Paraaortic lymph node (tissue), 1 donor: Measurements from ENCODE around the genes KCNA10 and CD53.

DNA sequence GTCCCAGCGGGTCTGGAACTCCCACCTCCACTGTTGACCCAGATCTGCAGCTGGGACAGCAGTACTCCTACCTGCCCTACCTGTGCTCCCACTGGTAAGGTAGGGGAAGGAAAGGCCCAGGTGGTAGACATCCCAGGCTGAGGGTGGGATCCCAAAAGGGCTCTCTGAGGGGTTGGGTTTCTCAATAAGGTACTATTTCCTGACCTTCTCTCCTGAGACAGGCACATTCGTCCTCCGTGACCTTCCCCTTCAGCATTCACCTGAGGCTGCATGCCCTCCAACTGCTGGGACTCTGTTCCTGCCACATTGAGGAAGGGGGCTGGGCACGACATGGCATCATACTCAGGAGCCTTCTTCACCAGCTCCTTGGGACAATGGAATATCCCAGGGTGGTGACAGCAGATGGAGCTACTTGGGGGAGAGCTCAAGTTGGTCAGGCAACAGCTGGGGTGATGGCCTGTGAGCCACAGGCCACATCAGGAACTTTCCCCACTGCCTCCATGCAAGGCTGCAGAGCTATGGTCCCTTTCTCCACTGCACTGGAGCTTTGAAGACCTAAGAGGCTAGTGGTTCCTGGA lies 22.0 kb downstream of the KCNC4 start:
- PRO-cap, result no peak

GRCh38 chr1:110338138-110338895 lies 860 bp upstream of the RBM15 start:
- PRO-cap, result bidirectional peak, plus-strand start at chr1:110338316, minus-strand start at chr1:110338241; bidirectional peak, plus-strand start at chr1:110338552, minus-strand start at chr1:110338467; bidirectional peak, plus-strand start at chr1:110338967, minus-strand start at chr1:110338799

DNA sequence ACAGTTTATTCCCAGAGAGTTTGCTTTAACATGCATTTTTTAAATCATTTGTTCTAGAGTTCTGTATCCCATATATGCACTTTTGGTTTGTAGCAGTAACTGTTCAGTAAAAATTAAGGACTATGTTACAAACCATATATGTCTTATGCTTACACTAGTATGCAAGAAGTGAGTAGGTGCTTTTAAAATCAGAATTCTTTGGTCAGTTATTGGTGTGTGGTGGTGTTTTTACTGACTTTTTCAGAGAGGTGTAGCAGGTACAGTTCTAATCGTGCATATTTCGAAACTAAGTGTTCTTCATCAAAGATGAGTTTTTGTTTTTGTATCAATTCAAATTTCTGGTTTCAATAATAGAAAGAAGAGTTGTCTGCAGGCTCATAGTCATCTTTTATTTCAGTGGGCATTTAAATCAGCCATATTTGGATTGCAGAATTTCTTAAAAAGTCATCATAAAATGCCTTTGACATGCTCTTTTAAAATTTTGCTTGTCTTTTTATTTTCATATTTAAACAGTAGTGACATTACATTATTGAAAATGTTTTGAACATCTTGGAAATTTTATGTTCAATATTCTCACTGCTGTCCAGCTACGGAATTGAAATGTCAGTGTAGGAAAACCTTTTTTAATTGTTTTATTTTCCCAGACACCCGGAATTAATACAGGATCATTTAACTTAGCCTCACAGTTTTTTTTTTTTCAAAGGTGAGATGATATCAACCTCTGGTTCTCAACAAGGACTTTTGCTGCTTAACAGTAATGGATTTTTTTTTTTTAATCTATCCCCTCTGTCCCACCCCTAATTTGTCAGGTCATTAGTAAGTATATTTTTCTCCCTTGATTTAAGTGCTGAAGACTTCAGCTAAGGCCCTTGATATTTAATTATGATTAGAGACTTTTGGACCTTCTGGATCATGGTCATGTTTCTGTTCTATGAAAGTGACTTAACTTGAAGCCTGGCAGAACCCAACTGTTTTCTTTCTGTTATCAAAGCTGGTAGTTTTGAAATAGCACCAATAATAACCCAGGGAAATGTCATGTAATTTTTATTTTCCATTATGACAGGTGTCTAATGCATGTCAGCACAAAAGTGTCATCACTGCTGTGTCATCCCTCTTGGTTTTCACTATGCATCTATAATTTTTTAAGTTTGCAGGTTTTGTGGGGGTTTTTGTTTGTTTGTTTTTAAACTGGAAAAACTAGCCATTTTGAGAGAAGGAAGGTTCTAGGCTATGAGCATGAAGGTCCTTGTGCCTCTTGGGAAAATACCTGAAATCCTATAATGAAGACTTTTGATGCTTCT lies 4.1 kb downstream of the RBM15 start:
- PRO-cap, result no peak

GRCh38 chr1:110389858-110390583 lies 805 bp downstream of the SLC16A4 start:
- PRO-cap, result bidirectional peak, plus-strand start at chr1:110390244, minus-strand start at chr1:110390214

- PRO-cap, result no peak
These were observed at the start of gene KCNA10 for GRCh38 chr1:110519093-110519338. Gene KCNA10 (minus strand): TSS chr1:110519175.

GRCh38 chr1:110636002-110636508 lies 29.9 kb upstream of the KCNA2 start:
- PRO-cap, result unidirectional peak, minus-strand start at chr1:110636319

GRCh38 chr1:110645970-110646176 lies 28.9 kb downstream of the KCNA3 start:
- PRO-cap, result unidirectional peak, minus-strand start at chr1:110646088

GRCh38 chr1:110671173-110671735 lies 3.5 kb downstream of the KCNA3 start:
- PRO-cap, result unidirectional peak, minus-strand start at chr1:110671494

- PRO-cap, result bidirectional peak, plus-strand start at chr1:110672864, minus-strand start at chr1:110672751
These were observed 1.8 kb downstream of the KCNA3 start for GRCh38 chr1:110672595-110673641.

DNA sequence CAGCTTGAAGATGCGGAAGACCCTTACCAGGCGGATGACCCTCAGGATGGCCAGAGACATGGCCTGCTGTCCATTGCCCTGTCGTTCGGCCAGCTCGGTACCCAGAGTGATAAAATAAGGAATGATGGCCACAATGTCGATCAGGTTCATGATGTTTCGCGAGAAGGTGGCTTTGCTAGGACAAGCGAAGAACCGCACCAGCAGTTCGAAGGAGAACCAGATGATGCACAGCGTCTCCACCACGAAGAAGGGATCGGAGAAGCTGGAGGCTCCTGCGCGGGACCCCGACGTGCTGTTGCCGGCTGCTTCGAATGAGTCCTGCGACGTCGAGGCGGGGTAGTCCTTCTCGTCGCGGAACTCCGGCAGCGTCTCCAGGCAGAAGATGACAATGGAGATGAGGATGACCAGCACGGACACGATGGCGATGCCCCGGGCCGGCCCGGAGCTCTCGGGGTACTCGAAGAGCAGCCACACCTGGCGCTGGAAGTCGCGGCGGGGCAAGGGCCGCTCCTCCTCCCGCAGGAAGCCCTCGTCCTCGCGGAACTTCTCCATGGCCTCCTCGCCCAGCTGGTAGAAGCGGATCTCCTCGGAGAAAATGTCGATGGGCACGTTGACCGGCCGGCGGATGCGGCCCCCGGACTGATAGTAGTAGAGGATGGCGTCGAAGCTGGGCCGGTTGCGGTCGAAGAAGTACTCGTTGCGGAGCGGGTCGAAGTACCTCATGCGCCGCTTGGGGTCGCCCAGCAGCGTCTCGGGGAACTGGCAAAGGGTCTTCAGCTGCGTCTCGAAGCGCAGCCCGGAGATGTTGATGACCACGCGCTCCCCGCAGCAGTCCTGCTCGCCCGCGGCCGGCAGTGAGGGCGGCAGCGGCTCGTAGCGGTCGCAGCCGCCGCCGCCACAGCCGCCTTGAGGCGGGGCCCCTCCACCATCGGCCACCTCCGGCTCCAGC lies 787 bp downstream of the KCNA3 start:
- PRO-cap, result unidirectional peak, plus-strand start at position 746 of the sequence

- PRO-cap, result bidirectional peak, plus-strand start at chr1:110872568, minus-strand start at chr1:110872381; bidirectional peak, plus-strand start at chr1:110873150, minus-strand start at chr1:110873086
These were observed at the start of gene CD53 for GRCh38 chr1:110872235-110873358. Gene CD53 (plus strand): TSS chr1:110873148.

GRCh38 chr1:110905798-110906016 lies 32.8 kb downstream of the CD53 start:
- PRO-cap, result no peak

GRCh38 chr1:111190885-111191311 lies 9.5 kb downstream of the DENND2D start:
- PRO-cap, result no peak

DNA sequence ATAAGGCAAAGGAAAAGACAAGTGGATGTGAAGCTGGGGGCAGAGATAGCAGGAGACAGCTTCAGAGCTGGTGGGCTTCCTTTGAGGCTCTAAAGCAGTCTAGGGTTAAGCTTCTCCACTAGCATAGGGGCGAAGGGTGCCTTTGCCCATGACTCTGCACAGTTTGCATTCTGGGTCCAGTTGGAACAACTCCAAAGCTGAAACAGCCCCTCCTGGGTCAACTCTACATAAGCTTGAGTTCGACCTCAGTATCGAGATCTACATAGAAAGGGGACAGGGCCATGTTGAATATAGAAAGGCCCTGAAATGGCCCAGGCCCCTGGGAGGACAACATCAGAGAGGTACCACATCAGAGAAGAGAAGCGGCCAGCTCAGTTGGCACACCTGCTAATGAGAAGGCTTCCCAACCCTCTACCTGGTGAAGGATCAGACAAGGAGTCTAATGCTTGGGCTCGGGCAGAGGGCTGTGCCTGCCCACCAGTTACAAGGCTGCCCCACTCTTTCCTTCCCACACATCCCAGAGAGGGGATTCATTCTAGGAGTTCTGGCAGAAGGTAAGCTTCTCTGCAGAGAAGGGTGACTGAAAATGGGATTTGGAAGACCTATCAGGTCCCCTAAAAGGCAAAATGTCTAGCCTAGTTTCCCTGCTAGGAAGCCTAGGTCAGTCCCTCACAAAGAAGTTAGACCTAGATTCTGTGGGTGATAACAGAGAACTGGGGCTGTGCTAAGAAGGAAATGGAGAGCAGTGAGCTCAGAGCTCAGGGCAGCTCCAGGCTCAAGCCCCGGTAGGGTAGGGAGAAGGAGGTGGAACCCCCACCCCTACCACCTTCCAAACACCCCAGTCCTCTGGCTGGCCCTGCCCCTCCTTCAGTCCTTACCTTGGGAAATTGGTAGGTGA lies 1.5 kb downstream of the DENND2D start:
- PRO-cap, result no peak

DNA sequence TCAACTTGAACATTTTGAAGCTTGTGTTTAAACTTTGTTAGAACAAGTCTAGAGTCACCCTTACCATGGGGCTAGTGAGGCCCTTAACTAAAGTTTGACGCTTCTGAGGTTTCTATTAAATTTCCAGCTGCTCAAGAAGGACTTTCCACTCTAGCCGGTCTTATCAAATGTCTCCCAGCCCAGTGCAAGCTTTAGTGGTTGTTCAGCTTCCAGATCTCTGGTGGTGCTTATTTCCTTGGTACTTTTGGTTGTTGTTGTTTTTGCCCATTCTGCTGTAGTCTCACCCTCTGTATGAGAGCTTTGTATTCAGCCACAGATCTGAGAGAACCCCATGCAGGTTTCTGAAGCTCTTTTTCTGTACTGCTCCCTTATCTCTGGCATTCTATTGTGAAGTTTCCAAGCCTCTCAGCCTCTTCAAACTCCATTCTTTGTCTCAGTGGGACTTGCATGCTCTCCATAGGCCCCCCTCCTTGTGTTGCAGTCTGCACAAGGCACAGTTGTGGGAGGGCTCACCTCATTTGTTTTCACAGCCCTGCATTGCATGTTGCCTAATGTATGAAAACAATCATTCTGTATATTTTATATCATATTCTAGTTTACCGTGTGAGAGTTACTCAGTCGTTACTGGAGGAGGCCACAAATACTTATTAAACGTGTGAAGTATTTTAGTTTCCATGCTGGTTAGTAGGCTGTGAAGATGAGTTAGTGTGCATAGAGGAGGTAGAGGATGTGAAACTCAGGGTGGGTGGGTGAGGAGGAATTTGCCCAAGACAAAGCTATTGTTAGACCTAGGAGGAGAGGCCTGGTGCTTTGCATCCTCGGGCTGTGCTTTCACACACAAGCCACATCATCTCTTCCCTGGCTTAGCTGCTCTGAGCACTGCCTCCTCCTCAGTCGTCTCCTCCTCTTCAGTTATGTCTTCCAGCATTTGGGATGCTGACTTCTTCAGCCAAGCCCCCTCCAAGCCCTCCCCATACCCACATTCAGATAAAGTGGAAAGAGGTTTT lies 8.0 kb upstream of the CHI3L2 start:
- PRO-cap, result bidirectional peak, plus-strand start at position 808 of the sequence, minus-strand start at position 737 of the sequence

DNA sequence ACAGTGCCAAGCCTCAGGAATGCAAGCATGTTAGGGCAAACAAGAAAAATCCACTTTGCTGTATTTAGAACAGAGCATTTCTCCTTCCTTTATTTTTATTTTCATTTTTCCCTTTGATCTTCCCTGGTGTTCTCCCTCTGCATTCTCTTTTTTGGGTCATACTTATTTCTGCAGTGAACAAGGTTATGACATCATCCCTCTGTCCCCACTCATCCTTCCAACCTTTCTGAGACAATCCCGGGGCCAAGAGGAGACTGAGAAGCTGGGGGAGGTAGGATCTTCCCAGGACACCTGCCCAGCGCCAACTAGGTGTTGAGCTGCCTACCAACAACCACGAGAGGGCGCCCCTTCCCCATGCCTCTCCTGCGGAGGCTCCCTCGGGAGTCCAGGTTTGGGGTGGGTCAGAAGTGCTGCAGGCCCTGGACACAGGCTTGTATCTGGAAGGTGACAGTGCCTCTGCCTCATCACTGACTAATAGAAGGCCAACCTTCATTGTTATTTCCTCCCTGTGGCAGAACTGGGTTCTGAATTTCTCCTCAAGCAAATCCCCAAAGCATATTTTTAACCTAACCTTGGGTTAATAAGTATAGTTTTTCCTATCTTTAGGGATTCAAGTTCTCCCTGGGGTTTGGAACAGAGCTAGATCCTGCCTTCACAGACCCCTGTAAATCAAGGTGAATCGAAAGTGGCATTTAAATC lies 4.7 kb upstream of the CHI3L2 start:
- PRO-cap, result no peak

DNA sequence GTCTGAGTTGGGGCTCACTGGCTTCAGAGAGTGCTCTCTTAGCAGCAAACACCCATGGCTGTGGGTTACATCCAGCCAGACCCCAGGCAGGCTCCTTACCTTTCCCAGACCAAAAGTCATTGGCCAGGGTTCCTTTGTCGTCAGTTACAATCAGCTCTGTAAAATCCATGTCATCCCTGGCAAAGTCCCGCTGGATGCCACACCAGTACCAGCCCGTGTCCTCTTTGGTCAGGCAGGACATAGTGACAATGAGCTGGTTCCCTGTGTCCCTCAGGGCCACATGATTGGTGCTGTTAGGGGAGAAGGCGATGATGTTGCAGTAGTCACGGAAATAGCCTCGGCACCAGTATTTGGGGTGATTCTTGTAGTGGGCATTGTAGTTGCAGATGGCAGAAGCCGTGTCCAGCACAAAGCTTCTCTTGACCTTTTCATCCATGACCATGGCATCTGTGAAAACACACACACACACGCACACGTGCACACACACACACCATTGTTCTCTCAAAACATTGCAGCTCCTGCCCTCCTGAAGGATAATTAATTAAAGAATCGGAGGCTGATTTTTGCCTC lies 14.8 kb downstream of the ADORA3 start:
- PRO-cap, result no peak

DNA sequence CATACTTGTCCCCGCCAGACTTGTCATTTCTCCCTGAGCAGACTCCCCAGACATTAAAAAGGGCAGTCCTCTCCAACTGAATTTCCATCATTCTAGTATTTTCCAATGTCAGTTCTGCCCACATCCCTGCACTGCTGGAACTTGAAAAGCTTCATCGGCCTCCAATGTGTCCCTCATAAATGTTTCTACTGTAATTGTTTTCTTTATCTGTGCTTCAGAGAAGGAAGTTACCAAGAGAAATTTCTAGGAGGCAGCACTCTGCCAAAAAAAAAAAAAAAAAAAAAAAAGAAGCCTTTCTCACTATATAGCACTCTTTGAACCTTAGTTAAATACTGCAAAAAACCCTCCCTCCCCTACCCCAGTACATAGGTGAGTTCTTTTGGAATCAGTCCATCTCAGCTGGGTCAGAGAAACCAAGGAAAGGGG lies 1.4 kb upstream of the ADORA3 start:
- PRO-cap, result no peak

DNA sequence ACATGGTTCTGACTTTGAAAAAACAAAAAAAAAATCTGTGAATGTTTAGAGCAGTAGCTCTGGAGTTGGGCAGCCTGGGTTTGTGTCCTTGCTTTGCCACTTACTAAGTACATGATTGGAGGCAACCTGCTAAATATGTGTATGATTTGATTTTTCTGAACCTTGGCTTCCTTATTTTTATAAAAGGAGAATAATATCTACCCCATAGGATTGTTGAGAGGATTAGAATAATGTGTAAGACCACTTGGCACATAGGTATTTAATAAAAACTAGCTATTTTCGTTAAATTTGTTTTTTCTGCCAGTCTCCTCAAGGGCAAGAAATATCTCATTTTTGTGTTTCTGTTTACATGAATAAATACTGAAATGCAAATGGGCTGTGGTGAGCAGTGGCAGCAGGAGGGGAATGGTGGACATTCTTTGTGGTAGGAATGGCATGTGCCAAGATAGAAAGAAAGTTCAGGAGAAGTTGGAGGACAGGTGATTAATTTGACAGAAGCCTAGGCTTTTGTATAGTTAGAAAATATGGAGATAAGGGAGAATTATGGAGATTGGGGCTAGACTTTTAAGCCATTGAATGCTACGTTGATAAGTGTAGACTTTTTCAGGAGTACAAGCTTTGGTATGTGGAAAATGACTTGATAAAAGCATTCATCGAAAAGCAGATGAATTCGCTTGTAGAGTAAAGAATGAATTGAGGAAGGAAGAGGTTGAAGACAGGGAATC lies 8.5 kb downstream of the RAP1A start:
- PRO-cap, result no peak

GRCh38 chr1:111987561-111987926 lies 1.9 kb downstream of the KCND3 start:
- PRO-cap, result no peak